Glomerular endothelial cell (primary cell): ENCODE data around the gene BCL2L14.

- RAMPAGE, long total RNA: no peak
These were observed 9.8 kb upstream of the ETV6 start for GRCh38 chr12:11639656-11640015.

DNA sequence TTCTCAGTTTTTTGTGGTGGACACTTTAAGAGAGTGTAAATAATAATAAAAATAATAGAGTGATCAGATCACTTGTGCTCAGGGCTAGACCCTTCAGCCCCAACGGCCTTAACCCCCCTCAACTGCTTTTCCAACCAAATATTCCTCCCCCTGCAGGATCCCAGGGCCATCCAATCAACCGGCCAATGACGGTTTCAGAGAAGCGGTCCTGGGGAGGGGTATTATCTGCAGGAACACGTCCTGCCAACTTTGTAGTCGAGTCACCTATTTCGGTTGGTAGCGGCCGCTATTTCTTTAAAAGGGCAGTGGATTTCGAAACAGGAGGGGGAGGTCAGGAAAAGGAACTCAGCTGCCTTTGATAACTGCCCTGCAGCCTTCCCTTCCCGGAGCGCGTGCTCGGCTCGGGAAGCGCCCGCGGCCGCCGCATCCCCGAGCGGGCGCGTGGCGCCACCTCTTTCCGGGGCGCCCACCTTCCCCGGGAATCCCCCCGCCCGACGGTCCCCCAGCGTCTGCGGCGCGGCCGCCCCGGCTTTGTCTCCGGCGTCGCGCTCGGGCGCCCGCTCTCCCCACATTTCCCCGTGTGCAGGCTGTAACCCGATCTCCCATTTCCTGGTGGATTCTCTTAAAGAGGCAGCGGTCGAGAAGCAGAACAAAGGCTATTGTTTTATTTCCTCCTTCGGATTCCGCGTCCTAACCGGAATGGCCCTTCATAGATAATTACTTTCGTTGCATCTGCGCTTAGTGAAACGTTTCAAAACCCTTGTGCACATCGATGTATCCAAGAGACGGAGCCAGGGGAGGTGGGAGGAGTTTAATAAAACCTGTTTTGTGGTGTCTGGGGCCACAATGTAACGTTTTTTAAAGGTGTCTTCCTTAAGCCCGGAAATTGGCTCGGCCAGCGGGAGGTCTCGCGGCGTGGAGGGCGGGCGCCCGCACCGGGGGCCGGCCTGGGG lies 662 bp upstream of the ETV6 start:
- RAMPAGE, long total RNA: no peak

GRCh38 chr12:11702870-11703813 lies 53.7 kb downstream of the ETV6 start:
- RAMPAGE, long total RNA: no peak

- RAMPAGE, long total RNA: no peak
These were observed 69.5 kb downstream of the ETV6 start for GRCh38 chr12:11718665-11719637.

DNA sequence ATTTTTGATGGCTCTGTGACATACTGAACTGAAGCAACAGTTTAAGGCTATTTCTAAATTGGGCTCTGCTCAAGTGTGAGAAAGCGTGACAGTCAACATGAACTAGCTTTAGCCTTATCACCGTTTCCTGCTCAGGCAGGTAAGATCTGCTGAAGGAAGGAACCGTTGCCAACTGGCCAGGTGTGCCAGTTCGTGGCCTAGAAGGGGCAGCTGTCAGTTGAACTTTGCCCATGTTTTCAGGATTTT lies 79.5 kb downstream of the ETV6 start:
- RAMPAGE, long total RNA: no peak

GRCh38 chr12:11737534-11738012 lies 88.1 kb downstream of the ETV6 start:
- RAMPAGE, long total RNA: no peak

- RAMPAGE, long total RNA: no peak
These were observed 103.5 kb downstream of the ETV6 start for GRCh38 chr12:11752755-11753566.

- RAMPAGE, long total RNA: no peak
These were observed 107.3 kb downstream of the ETV6 start for GRCh38 chr12:11756376-11757552.

GRCh38 chr12:11773548-11774248 lies 124.2 kb downstream of the ETV6 start:
- RAMPAGE, long total RNA: no peak

- RAMPAGE, long total RNA: no peak
These were observed 148.6 kb downstream of the ETV6 start for GRCh38 chr12:11797902-11798605.

DNA sequence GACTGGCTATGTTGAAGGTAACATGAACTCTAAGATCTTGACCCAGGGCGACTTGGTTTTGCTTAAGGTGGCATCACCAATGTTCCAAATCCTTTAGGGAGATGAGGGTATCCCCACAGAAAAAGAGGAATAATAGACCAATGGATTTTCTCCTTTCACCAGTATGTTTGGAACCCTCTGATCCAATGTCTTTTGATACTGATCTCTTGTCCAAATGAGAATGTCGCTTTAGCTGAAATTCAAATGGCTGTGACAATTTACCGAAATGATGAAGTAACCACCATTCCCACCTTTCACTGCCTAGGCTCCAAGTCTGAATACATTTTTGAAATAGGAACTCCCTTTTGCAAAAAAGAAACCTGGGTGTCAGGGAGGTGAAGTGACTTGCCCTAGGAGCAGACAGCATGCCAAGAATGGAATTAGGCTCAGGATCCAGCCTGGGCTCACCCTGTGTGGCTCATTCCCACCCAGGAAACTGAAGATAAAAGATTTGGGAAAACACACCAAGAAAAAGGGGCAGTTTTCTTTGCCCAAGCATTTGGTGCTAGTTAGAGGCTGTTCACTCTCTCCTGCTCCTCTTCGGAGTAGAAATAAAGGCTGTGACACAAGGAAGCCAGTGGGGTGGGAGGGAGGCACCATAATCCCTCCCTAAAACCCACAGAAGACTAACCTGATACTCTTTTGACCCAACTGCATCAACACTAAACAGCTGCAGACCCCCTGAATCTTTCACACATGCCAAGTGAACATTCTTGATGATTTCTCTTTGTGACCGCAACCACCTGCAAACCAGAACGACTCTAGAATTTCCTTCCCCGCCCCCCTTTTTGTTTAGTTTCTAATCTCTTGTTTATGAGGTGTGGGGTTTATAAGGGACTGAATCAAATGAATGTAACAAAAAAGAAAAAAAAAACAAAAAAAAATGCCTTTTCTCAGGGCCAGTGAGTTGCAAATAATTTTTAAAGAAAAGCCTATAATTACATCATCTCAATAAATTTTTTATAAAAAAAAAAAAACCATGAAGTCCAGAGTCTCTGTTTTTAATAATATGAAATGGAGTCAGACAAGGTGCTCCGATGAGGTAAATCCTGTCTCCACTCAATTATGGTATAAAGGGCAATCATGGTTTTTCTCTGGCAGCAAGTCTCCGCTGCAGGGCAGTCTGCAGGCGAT lies 176.0 kb upstream of the BCL2L14 start:
- RAMPAGE, long total RNA: no peak

DNA sequence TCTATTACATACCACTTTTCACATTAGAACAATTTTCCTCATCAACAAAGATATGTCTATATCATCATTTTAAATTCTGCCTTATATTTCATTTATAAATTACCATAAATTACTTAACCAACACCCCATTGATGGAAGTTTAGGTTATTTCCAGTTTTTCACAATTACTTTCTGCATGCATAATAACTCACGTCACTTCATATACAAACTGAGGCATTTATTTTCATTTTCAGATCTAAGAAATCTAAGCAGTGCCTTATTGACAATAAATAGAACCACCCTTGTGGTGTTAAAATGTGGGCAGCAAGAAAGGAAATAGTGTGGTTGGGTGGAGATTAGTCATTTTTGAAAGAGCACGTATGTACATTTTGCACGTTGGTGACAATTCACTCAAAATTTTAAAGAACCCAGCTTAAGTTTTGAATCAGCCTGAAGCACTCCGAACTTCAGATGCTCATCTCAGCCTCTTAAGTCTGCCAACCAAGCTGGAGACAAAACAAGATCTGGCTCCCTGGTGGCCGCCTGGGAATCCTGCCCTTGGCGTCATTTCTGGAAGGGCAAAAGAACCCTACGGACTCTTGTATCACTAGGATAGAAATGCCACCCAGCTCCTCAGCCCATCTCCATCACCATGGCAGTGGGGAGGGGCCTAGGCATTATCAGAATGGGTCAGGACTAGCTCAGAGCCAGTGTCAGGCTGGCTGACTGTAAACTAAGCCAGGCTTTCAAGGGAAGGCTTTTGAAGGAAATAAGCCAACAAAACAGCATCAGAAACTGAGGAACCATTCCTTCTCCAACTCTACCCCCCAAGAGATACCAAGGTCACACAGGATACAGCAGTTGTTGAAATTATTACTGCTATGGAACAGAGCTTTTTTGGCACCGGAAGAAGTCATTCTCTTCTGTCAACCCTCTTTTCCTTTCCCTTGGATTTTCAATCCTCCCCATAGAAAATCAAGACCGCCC lies 89.4 kb upstream of the BCL2L14 start:
- RAMPAGE, long total RNA: no peak

GRCh38 chr12:12070752-12071747 lies at the start of gene BCL2L14:
TSS of gene BCL2L14 (plus strand) at chr12:12070939.
- RAMPAGE, long total RNA: no peak

GRCh38 chr12:12119298-12119800 lies 48.6 kb downstream of the BCL2L14 start:
- RAMPAGE, long total RNA: no peak

GRCh38 chr12:12120822-12121311 lies 50.1 kb downstream of the BCL2L14 start:
- RAMPAGE, long total RNA: no peak

GRCh38 chr12:12333420-12333705 lies 16.7 kb downstream of the MANSC1 start:
- RAMPAGE, long total RNA: no peak

- RAMPAGE, long total RNA: no peak
These were observed 7.1 kb downstream of the MANSC1 start for GRCh38 chr12:12342800-12343415.

- RAMPAGE, long total RNA: no peak
These were observed 1.9 kb downstream of the BORCS5 start for GRCh38 chr12:12358836-12359090.

DNA sequence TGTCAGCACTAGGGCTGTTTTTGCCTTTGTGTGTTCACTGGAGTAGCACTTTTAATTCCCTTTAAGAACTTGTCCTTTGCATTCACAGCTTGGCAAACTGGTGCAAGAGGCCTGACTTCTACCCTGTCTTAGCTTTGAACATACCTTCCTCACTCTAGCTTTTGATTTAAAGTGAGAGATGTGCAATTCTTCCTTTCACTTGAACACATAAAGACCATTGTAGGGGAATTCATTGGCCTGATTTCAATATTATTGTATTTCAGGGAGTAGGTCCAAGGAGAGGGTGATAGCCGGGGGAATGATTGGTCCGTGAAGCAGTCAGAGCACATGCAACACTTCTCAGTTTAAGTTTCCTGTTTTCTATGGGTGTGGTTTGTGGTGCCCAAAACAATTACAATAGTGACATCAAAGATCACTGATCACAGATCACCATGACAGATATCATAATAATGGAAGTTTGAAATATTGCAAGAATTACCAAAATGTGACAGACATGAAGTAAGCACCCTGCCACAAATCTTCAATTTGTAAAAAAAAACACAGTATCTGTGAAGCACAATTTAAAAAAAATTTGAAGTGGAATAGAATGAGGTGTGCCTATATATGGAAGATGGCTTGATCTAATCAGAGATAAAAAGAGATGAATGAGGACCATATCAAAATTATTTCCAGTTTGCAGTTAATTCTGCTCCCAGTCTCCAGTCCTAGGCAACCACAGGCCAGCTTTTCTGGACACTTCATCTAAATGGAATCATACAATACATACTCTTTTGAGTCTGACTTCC lies 23.1 kb downstream of the BORCS5 start:
- RAMPAGE, long total RNA: no peak

DNA sequence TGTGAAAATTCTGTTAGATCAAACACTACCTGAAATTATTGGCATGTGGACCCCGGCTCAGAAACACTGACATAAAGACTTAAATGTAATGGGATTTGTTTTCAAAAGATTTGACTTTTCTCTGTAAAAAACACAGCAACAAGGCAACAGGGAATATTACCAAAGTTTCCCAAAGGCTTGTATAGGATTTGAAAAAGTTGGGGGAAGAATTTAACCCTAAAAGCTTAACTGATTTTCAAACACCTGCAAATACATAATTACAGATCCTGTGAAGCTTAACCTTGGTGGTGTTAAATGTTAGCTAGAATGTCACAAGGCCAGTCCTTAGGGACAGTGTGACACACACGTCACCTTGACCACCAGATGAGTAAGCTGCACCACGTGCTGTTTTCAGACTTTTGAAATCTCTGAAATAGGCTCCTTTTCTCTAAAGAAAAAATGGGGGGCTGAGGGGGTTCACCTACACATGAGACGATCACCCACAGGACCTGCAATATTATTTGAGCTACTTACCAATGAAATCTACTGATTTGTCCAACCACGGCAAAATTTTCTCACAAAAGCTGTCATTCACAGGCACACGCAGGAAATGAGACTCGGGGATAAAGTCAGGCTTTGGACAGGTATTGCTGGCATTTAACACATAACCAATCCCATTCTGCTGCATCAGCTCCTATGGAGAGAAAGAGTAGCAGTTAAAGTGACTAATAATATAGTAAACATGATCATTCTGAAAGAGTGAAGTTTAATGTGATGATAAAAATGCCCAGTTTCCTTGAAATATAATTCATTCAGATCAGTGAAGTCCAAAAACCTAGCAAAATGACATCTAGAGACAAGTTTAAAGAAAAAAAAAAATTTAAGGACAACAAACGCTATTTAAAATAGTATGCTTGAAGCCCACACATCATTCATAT lies 75.9 kb downstream of the DUSP16 start:
- RAMPAGE, long total RNA: no peak